CD14-positive monocyte (primary cell): ENCODE data around the genes GDPGP1, HDDC3 and PRC1.

- CAGE, long polyA plus RNA, result no peak
Observed at GRCh38 chr15:90047944-90048603, 47.0 kb downstream of the ZNF710 start.

DNA sequence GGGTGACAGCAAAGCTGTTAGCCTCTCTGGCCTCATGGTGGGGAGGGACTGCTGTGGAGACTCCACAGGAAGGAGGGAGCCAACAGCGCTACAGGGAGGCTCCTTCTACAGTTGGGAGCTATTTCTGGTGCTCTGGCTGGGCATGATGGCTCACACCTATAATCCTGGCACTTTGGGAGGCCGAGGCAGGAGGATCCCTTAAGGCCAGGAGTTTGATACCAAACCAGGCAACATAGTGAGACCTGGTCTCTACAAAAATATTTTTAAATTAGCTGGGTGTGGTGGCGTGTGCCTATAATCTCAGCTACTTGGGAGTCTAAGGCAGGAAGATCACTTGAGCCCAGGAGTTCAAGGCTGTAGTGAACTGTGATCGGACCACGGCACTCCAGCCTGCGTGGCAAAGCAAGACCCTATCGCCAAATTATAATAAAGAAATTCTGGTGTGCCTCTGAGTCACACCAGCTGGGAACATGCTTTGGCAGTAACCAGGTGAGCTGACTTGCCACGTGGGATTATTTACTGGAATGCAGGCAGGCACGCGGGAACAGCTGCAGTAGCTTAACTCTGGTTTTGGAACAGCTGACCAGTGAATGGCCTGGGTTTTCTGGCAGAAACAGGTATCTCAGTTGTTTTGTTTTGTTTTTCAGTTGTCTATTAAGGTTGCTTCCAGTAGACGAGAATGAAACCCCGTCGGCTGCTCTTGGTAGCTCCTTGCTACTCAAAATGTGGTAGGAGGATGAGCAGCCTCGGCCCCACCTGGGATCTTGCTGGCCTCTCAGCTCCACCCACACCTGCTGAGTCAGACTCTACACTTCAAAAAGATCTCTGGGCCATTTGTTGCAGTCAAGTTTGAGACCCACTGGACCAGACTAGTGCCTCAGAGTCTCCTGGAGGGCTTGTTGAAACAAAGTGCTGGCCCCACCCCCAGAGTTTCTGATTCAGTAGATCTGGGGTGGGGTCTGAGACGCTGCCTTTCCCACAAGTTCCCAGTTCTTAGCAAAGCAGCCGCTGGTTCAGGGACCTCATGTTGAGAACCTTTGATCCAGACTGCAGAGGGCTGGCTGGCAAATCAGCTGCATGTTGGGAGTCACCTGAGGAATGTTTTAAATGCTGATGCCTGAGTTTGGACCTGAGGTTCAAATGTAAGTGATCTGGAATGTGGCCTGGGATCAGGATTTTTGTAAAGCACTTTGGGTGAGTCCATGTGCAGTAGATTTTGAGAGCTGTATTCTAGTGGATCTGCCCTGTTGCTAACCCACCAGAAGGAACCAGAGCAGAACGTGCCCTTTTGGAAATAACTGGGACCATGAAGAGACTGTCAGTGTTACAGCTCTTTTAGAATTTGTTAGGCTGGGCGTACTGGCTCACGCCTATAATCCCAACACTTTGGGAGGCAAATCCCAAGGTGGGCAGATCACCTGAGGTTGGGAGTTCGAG, 26.6 kb downstream of the IDH2 start:
- CAGE, long polyA plus RNA, result no peak

GRCh38 chr15:90081560-90082104, 20.6 kb downstream of the IDH2 start:
- CAGE, long polyA plus RNA, result no peak

- CAGE, long polyA plus RNA, result no peak
Observed at GRCh38 chr15:90087568-90087921, 14.7 kb downstream of the IDH2 start.

GRCh38 chr15:90213143-90214138, 12.3 kb downstream of the SEMA4B start:
- CAGE, long polyA plus RNA, result no peak

DNA sequence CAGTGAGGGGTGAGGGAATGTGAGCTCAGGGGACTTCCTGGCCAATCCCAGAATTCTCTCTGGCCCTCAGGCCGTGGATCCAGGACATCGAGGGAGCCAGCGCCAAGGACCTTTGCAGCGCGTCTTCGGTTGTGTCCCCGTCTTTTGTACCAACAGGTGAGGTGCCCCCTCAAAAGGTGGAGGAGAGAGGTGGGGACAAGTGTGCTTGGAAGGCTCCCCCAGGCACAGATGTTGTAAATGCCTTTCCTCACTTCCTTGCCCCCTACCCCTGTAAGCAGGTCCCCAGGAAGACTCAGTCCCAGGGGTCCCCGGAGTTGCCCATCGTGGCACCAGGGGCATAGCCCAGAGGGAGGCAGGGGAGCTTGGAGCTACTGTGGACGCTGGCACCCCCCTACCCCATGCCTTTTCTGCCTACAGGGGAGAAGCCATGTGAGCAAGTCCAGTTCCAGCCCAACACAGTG, 6.2 kb downstream of the CIB1 start:
- CAGE, long polyA plus RNA, result no peak

DNA sequence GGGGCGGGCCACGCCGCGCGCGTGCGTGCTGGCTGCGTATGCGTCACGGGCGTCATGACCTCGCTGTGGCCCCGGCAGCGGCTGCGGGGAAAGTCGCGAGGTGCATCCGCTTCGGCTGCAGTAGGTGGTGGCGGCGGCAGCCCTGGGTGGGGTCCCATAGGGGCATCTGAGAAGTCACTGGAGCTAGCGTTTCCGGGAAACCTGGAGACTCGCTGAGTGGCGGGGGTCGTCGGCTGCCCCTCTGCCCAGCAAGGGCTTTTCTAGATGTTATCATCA, at the start of gene GDPGP1:
TSS of gene GDPGP1 (plus strand) at position 37 of the 276 bp plus-strand sequence.
- CAGE, long polyA plus RNA, result start-site peak on the plus strand centred at position 61 of the sequence, 78 bp wide, 38 and 25 reads in 2 replicates

DNA sequence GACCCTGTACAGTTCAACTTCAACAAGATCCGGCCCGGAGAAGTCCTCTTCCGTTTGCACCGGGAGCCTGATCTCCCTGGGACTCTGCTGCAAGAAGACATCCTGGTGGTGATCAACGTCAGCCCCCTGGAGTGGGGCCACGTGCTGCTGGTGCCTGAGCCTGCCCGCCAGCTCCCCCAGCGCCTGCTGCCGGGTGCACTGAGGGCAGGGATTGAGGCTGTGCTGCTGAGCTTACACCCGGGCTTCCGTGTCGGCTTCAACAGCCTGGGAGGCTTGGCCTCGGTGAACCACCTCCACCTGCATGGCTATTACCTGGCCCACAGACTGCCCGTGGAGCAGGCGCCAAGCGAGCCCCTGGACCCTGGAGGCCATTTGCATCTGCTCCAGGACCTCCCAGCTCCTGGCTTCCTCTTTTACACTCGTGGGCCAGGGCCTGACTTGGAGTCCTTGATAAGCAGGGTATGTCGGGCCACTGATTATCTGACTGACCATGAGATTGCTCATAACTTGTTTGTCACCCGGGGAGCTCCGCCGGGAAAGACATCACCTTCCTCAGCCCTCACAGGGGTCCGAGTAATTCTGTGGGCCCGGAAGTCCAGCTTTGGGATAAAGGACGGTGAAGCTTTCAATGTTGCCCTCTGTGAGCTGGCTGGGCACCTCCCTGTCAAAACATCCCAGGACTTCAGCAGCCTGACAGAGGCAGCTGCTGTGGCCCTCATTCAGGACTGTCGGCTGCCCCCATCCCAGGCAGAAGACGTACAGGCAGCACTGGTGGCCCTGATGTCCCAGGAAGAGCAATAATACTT, 7.5 kb downstream of the GDPGP1 start:
- CAGE, long polyA plus RNA, result no peak

- CAGE, long polyA plus RNA, result no peak
Observed at GRCh38 chr15:90382632-90382940, 5.5 kb upstream of the IQGAP1 start.

DNA sequence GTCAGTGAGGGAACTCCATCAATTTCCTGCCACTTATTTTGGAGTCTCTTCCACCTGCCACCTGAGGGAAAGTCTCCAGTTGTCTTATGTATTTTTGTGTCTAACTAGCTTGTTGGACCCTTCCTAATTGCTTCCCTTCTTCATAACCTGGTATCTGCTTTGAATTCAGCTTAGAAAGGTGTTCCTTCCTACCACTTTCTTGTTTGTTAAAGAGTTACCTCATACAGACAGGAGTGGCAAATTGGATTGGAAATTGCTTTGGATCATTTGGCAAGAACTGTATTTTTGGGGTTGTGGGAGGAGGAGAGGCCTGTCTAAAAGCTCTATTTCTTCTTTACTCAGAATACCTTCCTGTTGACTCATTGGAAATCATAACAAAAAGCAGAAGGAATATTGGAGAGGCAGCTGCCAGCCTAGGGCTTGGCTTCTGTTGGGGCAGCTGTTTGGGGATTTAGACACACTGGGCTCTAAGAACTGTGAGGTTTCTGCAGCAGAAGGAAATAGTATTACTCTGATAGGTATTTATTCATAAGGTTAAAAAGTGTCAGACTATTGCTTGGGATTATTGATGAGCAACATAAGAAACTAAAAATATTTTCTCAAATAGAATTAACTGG, 14.2 kb downstream of the IQGAP1 start:
- CAGE, long polyA plus RNA, result no peak

DNA sequence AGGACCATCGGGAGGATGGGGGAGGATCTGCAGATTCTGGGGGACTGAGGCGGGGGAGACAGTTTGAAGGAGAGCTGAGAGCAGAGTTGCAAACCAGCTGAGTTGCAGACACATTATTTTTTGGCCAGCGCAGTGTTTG, 1.2 kb downstream of the CRTC3 start:
- CAGE, long polyA plus RNA, result no peak

GRCh38 chr15:90650027-90650672, 67.0 kb upstream of the BLM start:
- CAGE, long polyA plus RNA, result no peak

DNA sequence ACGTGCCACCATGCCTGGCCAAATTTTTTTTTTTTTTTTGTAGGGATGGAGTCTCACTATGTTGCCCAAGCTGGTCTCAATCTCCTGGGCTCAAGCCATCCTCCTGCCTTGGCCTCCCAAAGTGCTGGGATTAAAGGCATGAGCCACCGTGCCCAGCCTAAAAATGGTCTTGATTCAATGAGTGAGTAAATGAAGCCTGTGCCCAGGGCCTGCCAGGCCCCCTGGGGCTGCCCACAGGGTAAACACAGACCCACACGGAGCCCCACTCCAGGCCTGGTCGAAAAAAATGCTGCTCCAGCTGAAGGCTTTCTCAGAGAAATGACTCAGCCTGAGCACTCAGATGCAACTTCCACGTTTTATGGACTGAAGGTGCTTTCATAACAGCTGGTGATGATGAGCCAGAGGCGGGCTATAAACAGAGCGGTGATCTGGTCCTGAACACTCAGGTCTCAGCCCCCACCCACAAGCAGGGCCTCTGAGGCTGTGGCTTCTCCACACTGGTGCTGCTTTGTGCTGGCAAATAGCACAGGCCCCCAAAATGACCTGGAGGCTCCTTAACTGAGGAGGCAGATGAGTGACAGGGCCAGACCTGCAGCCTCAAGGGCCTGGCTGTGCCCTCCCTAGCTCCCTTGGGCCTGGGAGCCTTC, 23.3 kb upstream of the FURIN start:
- CAGE, long polyA plus RNA, result no peak

GRCh38 chr15:90860686-90860943, 7.8 kb upstream of the FURIN start:
- CAGE, long polyA plus RNA, result no peak

GRCh38 chr15:90871962-90872140, 3.5 kb downstream of the FURIN start:
- CAGE, long polyA plus RNA, result no peak

DNA sequence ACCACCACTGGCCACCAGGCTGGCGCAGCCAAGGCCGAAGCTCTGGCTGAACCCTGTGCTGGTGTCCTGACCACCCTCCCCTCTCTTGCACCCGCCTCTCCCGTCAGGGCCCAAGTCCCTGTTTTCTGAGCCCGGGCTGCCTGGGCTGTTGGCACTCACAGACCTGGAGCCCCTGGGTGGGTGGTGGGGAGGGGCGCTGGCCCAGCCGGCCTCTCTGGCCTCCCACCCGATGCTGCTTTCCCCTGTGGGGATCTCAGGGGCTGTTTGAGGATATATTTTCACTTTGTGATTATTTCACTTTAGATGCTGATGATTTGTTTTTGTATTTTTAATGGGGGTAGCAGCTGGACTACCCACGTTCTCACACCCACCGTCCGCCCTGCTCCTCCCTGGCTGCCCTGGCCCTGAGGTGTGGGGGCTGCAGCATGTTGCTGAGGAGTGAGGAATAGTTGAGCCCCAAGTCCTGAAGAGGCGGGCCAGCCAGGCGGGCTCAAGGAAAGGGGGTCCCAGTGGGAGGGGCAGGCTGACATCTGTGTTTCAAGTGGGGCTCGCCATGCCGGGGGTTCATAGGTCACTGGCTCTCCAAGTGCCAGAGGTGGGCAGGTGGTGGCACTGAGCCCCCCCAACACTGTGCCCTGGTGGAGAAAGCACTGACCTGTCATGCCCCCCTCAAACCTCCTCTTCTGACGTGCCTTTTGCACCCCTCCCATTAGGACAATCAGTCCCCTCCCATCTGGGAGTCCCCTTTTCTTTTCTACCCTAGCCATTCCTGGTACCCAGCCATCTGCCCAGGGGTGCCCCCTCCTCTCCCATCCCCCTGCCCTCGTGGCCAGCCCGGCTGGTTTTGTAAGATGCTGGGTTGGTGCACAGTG, 1.6 kb upstream of the FES start:
- CAGE, long polyA plus RNA, result no peak

DNA sequence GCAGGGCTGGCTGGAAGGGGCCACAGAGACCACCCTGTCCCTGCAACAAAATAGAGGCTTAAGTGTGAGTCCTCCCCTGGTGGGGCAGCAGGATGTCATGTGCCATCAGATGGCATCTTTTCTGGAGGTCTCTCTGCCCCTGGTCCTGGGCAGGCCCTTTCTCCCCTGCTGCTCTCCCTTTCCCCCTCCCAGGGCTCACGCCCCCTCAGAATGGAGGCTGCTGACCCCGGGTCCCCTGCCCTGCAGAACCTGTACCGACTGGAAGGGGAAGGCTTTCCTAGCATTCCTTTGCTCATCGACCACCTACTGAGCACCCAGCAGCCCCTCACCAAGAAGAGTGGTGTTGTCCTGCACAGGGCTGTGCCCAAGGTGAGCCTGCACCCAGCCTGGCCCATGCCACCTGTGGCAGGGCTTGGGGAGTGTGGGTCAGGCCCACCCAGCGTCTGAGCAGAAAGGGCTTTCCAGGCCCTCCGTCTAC, 7.0 kb downstream of the FES start:
- CAGE, long polyA plus RNA, result no peak

DNA sequence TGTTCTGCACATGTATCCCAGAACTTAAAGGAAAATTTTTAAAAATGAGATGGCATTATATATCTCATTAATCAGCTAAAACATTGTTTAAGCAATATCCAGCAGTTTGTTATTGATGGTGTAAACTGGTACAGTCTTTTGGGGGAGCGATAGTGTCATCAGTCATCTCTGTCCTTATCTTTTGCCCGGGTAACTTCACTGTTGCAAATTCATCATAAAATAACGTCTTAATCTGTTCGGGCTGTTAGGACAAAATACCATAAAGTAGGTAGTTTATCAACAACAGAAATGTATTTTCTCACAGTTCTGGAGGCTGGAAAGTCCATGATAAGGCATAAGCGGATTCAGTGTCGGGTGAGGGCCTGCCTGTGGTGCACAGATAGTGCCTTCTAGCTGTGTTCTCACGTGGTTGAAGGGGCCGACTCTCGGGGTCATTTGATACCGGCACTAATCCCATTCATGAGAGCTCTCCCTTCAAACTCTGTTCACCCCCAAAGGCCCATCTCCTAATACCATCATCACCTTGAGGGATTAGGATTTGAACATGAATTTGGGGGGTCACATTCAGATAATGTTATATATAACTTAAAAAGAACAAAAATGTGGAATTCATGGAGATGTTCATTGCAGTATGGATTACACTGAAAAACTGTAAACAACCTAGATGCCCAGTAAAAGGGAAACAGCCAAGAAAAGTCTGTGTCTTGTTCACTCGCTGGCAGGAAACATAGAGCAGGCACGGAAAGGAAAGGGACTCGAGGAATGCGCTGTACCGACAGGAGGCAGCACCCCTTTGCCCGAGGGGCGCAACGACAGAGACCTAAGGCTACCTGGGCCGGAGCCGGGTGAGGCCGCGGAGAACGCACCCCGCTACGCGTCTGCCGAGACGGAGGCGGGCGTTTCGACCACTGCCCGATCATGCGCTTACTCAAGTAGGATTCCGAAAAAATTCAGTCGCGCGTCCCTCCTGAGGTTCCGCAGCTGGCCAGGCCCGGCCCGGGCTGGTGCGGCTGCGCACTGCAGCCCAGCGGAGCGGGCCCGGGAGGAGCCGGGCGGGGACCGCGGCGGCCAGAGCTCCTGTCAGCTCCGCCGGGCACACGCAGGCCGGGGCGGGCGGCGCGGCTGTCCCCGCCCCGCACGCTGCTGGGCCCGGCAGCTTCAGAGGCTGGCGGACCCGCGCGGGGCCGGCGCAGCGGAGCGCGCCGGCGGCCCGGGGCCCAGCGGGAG, 1.1 kb upstream of the MAN2A2 start:
- CAGE, long polyA plus RNA, result no peak

DNA sequence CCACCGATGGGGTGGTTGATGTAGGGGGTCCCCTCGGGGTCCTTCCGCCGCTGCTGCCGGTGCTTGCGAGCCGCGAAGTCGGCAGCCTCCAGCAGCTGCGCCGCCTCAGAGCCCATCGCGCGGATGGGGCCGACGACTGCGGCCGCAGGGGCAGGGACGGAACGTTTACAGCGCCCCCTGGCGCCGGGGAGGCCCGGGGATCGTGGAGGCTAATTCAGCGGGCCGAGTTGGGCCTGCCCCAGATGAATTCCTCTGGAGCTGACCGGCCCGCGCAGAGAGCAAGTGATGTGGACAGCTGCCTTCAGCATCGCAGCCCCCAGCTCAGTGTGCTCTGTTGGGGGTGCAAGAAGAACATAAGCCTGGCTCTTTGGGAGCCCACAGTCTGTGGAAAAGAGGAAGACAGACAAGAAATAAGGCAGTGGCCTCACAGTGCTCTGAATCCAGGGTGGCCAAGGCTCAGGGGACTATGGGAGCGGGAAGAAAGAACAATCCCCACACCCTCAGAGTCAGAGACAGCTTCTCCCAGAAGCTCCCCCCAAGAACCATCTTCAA, at the start of gene HDDC3:
TSS of gene HDDC3 (minus strand) at position 125 of the 552 bp plus-strand sequence.
- CAGE, long polyA plus RNA, result no peak

GRCh38 chr15:90994359-90994984, at the start of gene PRC1:
TSS of gene PRC1 (minus strand) at chr15:90994535.
- CAGE, long polyA plus RNA, result no peak